Temporal lobe (tissue), 2 donors: ENCODE measurements around a stretch of chr1.

DNA sequence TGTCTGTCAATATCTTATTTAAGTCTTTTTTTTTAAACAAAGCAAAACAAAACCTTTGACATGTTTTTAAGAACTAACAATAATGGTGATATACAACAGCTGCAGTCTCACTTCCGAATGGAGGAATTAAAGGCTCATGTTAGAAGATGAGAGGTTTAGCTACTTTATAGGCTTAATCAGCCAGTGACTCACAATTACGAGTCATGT lies 28.9 kb downstream of the KCNA3 start:
- RAMPAGE, long total RNA = no peak

- RAMPAGE, long total RNA = no peak
Observed at GRCh38 chr1:110848824-110849306, 24.1 kb upstream of the CD53 start.

DNA sequence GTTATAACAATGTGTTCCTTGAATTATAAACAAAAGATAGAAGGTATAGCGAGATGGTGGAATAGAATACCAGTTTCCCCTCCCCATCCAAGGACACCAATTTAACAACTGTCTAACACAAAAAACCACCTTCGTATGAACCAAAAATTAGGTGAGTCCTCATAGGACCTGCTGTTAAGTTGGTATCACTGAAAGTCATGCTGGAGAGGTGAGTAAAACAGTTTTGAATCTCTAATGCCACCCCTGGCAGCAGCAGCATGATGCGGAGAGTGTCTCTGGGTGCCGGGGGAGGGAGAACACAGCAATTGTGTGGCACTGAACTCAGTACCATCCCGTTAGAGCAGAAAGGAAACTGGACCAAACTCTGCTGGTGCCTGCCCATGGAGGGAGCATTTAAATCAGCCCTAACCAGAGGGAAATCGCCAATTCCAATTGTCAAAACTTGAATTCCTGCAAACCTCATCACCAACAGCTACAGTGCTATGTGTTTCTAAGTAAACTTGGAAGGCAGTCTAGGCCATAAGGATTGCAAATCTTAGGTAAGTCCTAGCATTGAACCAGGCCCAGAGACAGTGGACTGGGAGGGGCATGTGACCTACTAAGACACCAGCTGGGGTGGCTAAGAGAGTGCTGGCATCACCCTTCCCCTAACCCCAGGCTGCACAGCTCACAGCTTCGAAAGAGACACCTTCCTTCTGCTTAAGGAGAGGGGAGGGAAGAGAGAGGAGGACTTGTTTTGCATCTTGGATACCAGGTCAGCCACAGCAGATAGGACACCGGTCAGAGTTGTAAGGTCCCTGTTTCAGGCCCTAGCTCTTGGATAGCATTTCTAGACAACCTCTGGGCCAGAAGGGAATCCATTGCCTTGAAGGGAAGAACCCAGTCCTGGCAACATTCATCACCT lies 30.0 kb downstream of the CD53 start:
- RAMPAGE, long total RNA = no peak

DNA sequence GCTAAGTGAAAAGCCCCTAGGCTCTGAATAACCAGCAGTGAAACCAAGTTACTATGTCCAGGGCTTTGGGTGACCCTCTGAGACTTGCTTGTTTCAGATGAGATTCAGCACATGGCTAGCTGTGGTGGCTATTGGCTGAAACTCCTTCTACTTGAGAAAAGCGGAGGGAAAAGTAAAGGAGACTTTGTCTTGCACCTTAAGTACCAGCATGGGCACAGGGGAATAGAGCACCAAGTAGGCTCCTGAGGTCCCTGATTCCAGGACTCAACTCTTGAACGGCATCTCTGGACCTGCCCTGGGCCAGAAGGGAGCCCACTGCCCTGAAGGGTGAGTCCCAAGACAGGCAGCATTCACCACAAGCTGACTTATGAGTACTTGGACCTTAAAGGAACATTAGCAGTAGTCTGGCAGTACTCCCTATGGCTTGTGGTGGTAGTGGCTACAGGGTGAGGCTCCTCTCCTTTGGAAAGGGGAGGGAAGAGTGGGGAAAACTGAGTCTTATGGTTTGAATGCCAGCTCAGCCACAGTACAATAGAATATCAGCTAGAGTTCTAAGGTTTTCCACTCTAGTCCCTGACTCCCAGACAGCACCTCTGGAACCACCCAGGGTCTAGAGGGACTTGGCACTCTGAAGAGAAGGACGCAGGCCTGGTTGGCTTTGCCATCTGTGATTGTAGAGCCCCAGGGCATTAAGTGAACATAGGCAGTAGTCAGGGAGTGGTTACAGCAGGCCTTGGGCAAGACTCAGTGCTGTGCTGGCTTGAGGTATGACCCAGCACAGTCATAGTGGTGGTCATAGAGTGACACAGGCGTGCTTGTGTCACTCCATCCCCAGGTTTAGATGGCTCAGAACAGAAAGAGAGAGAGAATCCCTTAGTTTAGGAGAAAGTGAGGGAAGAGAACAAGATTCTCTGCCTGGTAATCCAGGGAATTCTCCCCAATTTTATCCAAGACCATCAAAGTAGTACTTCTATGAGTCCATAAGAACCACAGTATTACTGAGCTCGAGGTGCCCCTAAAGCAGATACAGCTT lies 30.9 kb downstream of the CD53 start:
- RAMPAGE, long total RNA = no peak

GRCh38 chr1:111422372-111423458 lies 4.8 kb downstream of the OVGP1 start:
- RAMPAGE, long total RNA = no peak

GRCh38 chr1:111504862-111505287 lies 1.4 kb upstream of the ADORA3 start:
- RAMPAGE, long total RNA = no peak

DNA sequence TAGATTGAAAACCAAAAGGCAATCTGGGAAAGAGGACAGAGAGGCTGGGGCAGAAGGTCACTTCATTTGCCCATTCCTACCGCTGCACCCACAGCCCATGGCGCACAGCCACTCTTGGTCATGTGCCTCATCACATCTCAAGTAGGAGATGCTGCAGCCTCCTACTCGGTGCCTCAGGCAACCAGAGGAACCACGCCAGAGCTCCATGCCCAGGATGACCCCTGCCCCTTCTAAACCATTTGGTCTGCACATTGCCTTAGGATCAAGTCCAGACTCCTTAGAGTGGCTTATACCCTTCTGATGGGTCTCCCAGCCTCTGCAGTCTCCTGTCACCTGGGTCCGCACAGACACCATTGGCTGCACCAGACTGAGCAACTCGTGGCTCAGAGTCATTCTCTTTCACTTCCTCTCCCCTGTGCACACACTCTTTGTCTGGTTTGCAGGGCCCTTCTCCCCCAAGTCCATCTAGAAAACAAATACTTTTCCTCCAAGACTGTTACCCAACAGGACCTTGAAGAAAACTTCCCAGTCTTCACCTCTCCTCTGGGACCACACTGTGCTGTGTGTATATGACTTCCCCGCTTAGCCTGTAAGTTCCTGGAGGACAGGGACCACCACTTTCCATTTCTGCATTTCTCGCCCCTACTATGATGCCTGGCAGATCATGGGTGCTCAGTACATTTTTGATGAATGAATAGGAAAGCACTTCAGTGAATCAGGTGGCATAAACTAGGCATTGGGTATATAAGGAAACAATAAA lies 2.3 kb upstream of the ADORA3 start:
- RAMPAGE, long total RNA = no peak

DNA sequence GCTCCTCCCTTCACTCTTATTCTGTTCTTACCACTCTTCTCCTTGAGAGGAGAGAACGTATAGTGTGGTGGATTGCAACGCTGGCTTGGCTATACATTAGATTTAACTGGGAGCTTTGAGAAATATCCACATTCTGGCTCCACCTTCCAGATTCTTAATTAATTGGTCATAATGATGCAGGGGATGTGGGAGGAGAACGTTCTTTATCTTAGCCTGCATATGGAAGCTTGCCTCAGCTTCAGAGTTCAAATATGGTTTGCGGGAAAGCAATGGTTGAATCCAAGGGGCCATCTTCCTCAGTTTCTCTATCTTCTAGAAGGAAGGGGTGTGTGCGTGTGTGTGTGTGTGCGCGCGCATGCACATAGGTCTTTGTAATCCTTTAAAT lies 21.7 kb downstream of the RAP1A start:
- RAMPAGE, long total RNA = no peak

GRCh38 chr1:111754718-111755308 lies 888 bp upstream of the DDX20 start:
- RAMPAGE, long total RNA = no peak

GRCh38 chr1:111862430-111862874 lies 106.8 kb downstream of the DDX20 start:
- RAMPAGE, long total RNA = no peak

DNA sequence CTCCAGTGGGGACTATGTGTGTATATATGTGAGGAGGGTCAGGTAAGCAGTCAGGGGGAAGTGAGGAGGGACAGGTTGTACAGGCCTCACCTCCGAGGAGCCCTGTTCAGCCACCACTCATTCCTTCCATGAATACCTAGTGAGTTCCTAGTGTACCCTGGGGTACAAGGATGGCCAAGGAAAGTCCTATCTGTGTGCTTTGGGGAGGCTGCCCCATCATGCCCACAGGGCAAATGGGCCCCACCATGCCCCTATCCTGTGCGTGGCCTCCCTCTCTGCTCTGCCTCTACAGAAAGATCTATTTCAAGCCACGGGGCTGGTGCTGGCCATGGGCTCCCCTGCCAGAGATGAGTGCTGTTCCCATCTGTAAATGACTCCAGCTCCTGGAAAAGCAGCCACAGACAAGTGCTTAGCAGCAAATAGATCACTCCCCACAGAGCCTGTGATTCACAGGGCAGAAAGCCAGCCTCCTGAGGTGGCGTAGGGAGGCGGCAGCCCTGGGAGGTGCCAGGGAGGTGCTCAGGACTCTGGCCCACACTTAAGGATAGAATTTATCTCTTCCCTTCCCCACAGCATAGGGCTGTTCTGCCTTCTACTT lies 41.4 kb downstream of the KCND3 start:
- RAMPAGE, long total RNA = no peak

GRCh38 chr1:112388652-112389042 lies 7.4 kb upstream of the CTTNBP2NL start:
- RAMPAGE, long total RNA = no peak

- RAMPAGE, long total RNA = no peak
Observed at GRCh38 chr1:112390742-112391408, 5.1 kb upstream of the CTTNBP2NL start.

GRCh38 chr1:112396758-112397722 lies 1.0 kb downstream of the CTTNBP2NL start:
- RAMPAGE, long total RNA = no peak

- RAMPAGE, long total RNA = no peak
Observed at GRCh38 chr1:112455715-112456408, 52.9 kb upstream of the WNT2B start.

- RAMPAGE, long total RNA = no peak
Observed at GRCh38 chr1:112493301-112493713, 15.5 kb upstream of the WNT2B start.

GRCh38 chr1:112619990-112620239 lies 283 bp downstream of the CAPZA1 start:
- RAMPAGE, long total RNA = no peak

GRCh38 chr1:112687968-112689186 lies 13.9 kb downstream of the MOV10 start:
- RAMPAGE, long total RNA = no peak

GRCh38 chr1:112698292-112699610 lies 8.2 kb downstream of the RHOC start:
- RAMPAGE, long total RNA = no peak

- RAMPAGE, long total RNA = no peak
Observed at GRCh38 chr1:112713418-112713987, 1.6 kb downstream of the PPM1J start.